Fallopian tube (tissue), 1 donor: Measurements from ENCODE around the gene WIPI1.

GRCh38 chr17:67327453-67327654, 39.0 kb downstream of the PSMD12 start:
- PRO-cap = no peak

- PRO-cap = no peak
Measured at GRCh38 chr17:67357073-67357740, 9.2 kb downstream of the PSMD12 start.

DNA sequence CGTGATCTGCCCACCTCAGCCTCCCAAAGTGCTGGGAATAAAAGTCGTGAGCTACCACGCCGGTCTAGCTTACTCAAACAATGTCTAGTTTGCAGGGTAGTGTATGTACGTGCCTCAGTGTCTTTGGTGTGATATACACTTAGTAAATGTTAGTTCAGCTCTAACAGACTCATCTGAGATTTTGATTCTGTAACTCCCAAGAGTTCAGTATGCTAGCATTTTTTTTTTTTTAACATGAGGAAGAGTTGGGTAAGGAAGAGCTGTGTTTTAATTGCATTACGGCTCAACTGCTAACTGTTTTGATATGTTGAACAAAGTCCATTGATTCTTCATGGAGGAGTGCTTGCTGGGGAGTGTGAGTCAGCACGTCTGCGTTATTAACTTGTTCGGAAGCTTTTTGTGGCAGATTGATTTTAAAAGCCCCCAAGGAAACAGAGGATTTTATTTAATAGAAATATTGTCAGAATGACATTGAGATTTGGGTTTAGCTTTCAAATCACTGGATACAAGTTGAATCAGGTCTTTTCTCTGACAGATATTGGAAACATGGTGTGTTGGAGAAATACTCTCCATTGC, 45.8 kb downstream of the PITPNC1 start:
- PRO-cap = no peak

DNA sequence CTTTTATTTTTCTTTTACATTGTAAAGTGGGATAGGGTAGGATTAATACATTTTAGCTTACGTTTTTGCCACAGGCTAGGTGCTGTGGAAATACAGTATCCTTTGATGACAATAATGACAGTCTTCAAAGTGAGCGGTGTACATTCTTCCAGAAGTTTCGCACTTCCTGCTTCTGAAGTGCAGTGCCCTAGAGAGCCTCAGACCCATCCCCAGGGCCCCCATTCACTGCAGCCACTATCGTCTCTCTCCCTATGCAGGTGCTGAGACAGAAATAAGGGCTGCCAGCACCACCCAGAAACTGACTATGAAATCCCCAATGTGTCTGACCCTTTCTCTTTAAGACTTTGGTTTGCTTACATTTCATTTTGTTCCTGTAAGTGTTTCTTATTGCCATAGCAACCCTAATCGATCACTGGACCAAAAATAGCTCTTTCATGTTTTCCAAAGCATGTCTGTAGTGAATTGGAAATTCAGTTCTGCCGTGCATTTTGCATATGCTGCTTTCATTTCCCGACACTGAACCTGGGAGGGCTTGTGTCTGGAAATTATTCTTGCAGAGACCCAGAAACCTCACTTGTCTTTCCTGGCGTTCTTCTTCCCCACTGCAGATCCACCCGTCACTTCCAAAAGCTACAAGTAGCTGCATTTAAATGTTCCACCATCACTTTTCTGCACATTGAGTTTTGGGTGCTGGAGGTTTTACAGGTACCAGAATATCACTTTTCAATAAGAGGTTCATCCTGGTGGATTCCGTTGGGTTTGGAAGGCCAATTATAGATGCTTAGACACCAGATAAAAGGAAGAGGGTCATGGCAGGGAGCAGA, 148.7 kb upstream of the NOL11 start:
- PRO-cap = no peak

- PRO-cap = no peak
Measured at GRCh38 chr17:67615140-67615685, 102.5 kb upstream of the NOL11 start.

- PRO-cap = no peak
Measured at GRCh38 chr17:67737420-67738434, 20.0 kb downstream of the NOL11 start.

GRCh38 chr17:67824487-67825068, 725 bp upstream of the BPTF start:
- PRO-cap = bidirectional peak, plus-strand start at chr17:67824917, minus-strand start at chr17:67824836

DNA sequence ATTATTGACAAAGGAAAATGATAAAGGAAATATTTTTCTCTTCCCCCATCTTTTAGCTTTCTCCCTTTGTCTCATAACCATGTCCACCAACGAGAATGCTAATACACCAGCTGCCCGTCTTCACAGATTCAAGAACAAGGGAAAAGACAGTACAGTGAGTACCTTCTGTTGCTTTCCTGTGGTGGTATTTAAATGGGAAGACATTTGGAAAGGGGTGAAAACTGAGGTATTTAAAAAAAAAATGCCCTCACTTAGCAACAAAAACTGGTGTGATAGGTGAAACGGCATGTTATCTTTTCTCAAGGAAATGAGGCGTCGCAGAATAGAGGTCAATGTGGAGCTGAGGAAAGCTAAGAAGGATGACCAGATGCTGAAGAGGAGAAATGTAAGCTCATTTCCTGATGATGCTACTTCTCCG, 1.5 kb downstream of the KPNA2 start:
- PRO-cap = no peak

GRCh38 chr17:68044520-68044884, 9.0 kb downstream of the KPNA2 start:
- PRO-cap = no peak

DNA sequence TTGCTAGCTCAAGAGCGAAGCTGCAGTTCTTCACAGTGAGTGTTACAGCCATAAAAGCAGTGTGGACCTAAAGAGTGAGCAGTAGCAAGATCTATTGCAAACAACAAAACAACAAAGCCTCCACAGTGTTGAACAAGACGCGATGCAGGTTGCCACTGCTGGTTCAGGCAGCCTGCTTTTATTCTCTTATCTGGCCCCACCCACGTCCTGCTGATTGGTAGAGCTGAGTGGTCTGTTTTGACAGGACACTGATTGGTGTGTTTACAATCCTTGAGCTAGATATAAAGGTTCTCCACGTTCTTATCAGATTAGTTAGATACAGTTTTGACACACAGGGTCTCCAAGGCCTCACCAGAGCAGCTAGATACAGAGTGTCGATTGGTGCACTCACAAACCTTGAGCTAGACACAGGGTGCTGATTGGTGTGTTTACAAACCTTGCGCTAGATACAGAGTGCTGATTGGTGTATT, 79.2 kb upstream of the AMZ2 start:
- PRO-cap = no peak

- PRO-cap = no peak
Measured at GRCh38 chr17:68169226-68169925, 78.5 kb upstream of the AMZ2 start.

DNA sequence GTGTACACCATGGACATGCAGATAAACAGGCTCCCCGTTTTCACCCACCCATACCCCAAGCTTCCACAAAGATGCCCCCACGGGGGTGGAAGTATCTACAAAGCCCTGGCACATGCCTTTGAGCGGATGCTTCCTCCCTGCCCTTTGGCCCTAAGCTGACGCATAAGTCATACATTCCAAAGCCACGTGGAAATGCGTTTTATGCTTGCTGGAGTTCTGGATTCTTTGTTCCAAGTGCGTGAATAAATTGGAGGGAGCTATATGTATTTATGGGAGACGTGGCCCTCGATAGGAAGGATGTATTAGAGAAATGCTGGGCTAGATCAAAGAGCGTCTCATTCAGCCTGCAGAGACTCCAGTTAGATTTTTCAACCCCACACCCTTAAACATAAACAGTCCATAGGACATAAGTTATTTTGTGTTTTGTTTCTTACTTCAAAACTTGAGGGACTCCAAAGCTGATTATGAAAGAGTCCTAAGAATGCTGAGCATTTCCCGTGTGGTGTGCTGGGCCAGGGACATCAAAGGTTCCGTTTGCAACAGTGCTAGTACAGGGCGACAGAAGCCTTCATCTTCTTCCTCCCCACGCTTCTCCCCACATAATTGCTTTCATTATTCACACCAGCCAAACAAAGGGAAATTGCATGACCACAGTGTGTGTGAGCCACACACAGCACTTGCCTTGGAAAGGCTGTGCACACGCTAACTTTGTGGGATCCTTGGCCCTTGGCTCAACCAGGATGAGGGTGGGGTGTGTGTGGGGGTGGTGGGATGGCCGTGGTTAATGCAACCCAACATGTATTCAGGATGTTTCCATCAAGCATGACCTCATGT, 73.6 kb downstream of the WIPI1 start:
- PRO-cap = no peak

DNA sequence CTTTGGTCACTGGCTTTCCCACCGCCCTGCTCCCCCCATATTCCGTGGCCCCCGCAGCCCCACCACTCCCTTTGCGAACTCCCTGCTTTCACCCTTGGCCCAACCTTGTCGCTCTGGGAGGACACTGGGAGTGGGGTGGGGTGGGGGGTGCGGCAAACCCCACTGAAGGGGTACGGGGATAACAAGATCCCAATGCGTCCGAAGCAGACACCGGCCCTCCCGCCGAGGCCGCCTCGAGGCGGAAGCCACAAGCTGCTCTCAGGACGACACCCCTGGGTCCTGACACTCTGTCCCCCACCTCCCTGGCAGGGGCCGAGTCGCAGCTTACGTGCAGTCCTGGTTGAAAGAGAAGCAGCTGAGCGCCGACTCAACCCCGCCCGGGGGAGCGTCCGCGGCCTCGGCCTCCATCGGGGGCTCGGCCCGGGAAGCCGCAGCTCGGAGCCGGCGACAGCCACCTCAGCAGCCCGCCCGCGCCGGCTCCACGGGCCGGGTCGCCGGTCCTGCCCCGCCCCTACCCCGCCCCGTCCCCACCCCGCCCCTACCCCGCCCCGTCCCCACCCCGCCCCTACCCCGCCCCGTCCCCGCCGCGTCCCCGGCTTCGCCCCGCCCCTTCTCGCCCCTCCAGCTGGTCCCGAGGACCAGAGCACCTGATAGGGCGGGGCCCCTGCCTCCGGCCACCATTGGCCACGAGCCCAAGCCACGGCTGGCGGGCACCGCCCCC, at the start of gene WIPI1:
Gene WIPI1 (minus strand): TSS at position 483 of the 721 bp plus-strand sequence.
- PRO-cap = bidirectional peak, plus-strand start outside the sequence, minus-strand start at position 483 of the sequence

DNA sequence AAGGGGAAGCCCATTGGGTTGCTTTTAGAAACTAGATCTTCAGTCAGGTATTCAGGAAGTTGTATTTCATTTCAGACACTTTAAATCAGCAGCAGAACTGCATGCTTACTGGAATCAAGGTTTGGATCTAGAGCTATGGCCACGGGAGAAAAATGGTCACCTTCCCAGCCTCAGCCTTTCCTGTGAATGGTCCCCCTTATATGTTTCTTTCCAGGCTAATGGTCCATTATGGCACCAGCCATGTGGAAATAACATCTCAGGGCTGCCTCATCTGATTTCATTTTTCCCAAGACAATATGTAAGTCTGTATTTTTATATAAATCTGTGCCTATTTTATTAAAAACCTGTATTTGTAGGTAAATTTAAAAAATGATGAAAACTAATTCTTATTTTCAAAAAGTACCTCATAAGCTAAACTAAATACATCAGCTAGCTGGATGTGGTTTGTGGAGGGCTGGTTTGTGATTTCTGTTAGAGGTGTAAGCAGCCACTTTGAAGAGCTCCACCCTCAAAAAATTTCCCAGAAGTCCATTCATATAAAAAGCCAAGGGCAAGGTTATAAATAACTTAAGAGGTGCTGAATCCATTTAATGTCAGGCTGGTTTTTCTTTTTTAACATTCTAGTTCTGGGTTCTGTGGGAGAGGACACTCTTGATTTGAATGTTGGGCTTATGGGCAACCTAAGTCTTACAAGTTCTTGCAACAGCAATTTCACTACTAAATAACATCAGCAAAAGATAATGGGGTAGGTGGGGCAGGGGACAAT, 3.2 kb upstream of the WIPI1 start:
- PRO-cap = no peak

GRCh38 chr17:68491803-68492567, 20.2 kb upstream of the PRKAR1A start:
- PRO-cap = no peak

GRCh38 chr17:68543139-68543413, 30.8 kb downstream of the PRKAR1A start:
- PRO-cap = no peak

DNA sequence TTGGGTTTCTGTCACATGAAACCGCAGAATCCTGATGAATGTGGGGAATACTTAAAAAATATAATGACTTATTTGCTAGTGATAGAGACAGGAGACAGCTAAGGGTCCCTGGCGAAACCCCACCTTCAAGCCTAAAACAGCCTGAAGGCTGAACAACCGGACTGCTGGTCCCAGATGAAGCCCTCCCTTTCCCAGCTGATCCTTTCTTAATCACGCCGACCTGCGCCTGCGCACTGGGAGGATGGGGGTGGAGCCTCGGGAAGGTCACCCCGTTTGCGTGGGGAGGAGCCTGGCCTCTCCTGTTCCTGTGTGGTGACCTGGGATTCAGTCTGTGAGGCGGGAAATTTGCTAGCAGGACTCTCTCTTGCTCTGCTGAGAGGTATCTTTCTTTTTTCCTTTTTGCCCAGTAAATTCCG, 9.7 kb downstream of the FAM20A start:
- PRO-cap = bidirectional peak, plus-strand start at position 327 of the sequence, minus-strand start at position 208 of the sequence

GRCh38 chr17:68598424-68599013, 2.6 kb downstream of the FAM20A start:
- PRO-cap = no peak

GRCh38 chr17:68884768-68885443, 70.3 kb downstream of the ABCA8 start:
- PRO-cap = no peak

DNA sequence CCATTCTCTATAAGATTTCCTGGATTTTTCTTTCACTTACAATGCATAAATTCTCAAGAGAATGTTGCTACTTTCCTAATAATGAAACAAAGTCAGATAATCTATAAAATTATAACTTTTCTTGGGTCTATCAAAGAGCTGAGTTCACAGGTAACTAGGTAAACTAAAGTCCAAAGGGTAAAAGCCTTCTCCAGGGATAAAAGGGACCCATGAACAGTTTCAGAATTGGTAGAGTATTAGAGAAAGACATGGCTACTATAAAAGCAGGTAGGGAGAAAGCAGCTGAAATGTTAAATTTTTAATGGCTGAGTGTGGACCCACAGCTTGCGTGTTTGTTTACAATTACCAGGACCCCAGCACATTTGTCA, 11.7 kb downstream of the ABCA8 start:
- PRO-cap = no peak